Endometrial microvascular endothelial cells (primary cell): ENCODE results near the gene SUN3.

- RAMPAGE, long total RNA = no peak
These were observed 7.2 kb downstream of the TBRG4 start for GRCh38 chr7:45104369-45104644.

DNA sequence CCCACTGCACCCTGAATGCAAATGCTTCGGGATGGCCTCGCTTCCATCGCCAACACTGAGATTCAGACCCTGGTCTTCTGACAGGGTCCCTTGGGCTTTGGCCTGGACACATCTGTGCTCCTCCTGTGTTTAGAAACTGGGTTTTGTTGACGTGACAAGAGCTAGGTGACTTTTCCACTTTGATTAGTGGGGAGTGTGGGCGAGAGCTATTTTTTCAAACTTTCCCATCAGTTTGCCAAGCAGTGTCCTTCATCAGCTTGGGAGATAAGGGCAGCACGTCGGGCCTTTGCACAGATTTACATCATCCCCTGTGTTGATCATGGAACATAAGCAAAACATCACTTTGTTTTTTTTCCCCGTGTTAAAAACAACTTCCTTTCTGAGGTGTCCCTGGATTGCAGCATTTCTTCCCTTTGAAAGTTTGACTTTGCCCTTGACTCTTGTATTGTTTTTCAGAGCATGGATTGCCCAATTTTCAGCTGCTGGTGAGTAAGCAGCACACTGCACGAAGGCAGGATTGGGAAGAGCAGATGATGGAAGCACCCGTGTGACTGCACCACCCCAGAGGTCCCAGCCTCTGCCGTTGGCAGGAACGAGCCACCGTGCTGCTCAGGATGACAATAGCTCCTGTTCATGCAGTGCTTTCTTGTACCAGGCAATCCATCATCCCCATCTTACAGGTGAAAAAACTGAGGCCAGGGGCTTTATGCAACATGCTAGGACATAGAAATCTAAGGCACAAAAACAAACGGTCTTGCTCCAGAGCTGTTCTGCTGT, 6.4 kb upstream of the IGFBP1 start:
- RAMPAGE, long total RNA = no peak

GRCh38 chr7:45912845-45913861, 7.9 kb downstream of the IGFBP3 start:
- RAMPAGE, long total RNA = no peak

- RAMPAGE, long total RNA = no peak
These were observed 232.9 kb upstream of the IGFBP3 start for GRCh38 chr7:46153890-46154496.

- RAMPAGE, long total RNA = no peak
These were observed 284.5 kb upstream of the IGFBP3 start for GRCh38 chr7:46205348-46206269.

DNA sequence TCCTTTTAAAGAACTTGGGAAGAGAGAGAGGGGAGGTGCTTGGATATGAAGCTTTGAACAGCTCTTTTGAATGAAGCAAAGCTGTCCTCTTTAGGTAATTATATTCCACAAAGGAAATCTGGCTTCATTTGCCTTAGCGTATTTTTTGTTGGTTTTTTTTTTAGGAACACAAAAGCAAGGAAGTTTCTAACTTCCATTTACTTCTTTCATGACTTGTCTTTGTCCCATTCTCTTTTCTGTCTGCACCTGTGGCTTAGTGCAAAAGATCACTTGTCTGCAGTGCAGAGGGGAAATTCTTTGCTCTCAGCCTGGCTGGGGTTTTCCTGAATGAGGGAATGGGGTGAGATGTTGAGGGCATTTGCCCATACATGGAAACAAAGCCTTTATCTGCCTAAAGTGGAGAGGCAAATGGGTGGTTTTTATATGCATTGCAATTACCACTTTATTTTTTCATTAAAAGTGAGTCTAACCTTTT, 361.0 kb upstream of the IGFBP3 start:
- RAMPAGE, long total RNA = no peak

DNA sequence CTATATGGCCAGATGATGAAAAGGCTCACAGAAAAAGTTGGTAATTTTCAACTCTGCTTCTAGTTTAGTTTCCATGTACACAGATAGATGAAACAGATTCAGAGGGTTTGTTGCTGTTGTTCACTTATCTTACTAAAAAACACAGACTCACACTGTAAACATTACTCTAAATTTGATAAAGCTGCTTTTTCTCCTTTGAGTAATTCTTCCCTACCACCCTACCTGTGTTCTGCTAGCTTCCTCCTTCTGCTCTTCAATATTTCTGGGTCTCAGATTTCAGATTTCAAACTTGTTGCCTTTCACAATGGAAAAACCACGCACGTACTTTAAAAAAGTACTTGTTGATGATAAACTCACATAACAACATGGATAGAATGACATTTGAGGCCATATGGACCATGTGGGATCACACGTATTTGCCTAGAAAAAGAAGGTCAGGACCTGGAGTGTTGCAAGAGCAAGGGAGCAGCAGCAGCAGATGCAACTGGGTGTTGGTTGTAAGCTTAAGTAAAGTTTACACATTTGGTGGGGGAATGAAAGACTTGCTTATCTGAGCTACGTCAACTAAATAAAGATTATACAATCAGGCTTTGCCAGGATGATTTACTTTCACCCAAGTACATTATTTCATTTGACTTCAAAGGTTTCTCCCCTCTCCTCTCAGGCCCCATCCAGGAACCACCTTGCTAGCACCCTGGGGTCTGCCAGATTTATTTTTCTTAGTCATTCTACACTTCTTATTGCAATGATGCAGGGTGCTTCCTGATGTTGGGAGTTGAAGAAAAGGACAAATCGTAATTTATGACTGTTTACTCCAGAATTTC, 591.7 kb upstream of the IGFBP3 start:
- RAMPAGE, long total RNA = no peak

GRCh38 chr7:46557167-46557932, 636.3 kb upstream of the IGFBP3 start:
- RAMPAGE, long total RNA = no peak

- RAMPAGE, long total RNA = no peak
These were observed 817.8 kb downstream of the TNS3 start for GRCh38 chr7:46763853-46764692.

DNA sequence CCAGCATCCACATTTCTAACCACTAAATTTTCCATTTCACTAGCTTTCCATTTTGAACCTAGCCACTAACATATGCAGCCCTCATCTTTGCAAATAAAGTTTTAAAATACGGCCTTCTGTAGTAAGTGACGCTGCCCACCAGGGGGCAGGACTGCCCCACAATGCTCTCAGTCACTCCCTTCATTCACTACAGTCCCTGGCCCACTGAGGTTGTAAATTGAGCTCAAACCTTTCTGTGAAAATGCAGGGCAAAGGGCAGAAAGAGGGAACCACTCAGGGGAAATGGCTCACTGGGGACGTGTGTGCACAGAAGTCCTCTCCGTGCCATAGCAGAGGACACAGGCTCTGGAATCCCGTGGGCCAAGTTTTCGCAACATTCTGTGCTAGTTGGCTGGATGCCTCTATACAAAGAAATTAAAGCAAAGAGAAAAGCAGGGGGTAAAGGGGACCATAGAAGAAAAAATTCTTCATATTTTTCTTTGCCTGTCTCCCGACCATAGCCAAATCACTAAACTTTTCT, 315.6 kb downstream of the TNS3 start:
- RAMPAGE, long total RNA = no peak

DNA sequence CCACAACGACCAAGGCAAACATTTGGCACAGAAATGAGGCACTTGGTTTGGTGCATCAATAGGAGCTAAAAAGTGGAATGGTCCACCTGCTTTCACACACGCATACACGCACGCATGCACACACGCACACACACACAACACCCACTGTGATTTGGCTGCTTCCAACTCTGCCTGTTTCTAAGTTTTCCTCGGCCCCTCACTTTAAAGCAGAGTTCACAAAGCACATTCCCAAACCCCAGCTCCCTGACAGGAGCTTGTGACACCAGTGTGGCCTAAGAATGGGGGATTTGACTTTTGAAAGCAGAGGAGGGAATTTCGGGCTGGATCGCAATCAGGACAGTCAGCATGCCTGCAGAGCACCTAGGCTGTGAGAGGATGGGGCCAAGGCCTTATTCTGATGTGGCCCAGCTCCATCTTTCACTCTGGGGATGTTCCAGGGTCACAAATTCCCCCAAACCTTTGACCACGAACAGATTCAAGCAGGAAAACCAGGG, 305.7 kb downstream of the TNS3 start:
- RAMPAGE, long total RNA = no peak

- RAMPAGE, long total RNA = no peak
These were observed 266.5 kb downstream of the TNS3 start for GRCh38 chr7:47315315-47315903.

GRCh38 chr7:47352520-47353085, 229.3 kb downstream of the TNS3 start:
- RAMPAGE, long total RNA = no peak

- RAMPAGE, long total RNA = no peak
These were observed 204.3 kb downstream of the TNS3 start for GRCh38 chr7:47377557-47378150.

DNA sequence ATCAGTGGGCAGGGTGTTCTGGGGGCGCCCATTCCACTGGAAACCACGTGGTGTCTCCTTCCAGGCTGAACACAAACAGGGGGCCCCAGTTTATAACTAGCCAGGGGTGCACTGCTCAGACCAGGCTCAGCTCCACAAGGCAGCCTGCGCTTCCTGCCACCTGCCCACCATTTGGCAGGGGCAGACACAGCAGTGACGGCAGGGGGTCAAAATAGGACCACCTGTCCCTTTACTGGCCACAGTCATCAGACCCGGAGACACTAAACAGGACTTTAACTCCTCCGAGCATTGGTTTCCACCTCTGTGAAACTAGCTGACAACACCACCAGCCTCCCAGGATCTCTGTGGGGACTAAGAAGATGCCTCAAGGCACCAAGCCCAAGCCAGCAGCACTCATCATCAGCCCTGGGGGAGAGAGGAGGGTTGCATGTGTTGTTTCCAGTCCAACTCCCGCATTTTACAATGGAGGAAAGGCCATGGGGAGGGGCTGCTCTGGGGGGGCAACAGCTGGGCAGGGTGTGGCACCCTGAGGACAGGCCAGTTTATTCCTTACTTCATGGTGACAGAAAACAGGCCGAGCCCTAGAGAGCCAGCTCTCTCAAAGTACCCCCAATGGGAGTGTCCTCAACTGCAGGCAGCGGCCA, 127.7 kb downstream of the TNS3 start:
- RAMPAGE, long total RNA = no peak

GRCh38 chr7:47475729-47476356, 106.1 kb downstream of the TNS3 start:
- RAMPAGE, long total RNA = no peak

DNA sequence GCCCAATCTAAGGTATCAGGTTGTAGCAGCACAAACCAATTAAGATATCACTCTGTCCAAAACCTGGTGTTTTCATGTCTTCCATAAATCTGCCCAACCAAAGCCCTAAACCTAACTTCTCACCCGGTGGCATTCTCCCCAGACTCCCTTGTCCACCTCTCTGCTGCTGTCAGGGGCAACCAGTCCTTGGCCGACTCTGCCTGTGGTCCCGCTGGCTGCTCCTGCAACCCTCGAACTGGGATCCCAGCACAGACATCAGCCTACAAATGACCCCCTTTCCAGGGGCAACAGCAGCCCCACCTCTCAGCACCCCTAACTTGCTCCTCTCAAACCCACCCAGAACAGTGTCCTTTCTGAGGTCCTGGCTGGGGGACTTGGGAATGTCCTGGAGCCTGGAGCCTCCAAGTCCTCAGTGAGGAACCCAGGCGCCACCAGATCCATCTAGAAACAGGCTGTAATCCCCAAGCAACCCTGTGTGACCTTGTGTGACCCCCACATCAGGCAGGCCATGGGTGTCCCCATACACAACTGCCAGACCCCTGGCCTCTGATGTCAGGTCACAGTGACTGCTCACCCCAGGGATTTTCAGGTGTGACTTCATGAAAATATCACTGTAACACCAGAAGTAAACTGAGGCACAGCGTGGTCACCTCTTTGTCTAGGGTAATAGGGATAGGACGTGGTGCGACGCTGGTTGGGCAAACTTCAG, 21.4 kb downstream of the TNS3 start:
- RAMPAGE, long total RNA = no peak

- RAMPAGE, long total RNA = no peak
These were observed 5.9 kb downstream of the TNS3 start for GRCh38 chr7:47575980-47576471.

DNA sequence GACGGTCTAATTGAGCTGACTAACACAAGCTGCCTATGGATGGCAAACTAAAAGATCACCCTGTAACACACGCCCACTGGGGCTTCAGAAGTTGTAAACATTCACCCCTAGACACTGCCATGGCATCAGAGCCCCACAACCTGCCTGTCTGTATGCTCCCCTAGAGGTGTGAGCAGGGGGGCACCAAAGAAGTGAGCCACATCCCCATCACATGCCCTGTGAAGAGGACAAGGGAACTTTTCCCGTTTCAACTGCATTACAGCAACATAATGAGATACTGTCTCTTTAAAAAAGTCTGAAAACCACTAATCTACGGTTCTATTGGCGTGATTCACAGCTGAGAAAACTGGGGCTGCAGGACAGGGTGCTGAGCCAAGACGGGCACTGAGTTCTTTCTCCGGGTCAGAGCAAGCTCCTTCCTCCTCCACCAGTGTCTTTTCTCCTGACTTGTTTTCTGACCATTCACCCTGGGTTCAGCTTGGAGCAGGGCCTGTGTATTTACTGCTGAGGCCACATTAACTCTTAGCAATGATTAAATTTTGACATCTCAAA, 18.8 kb upstream of the TNS3 start:
- RAMPAGE, long total RNA = no peak

- RAMPAGE, long total RNA = no peak
These were observed at the start of gene SUN3 for GRCh38 chr7:48028856-48029387. TSS of gene SUN3 (minus strand) at chr7:48029107.